Thoracic aorta endothelial cell (primary cell): ENCODE data around the genes SP7, CALCOCO1 and HOXC4.

DNA sequence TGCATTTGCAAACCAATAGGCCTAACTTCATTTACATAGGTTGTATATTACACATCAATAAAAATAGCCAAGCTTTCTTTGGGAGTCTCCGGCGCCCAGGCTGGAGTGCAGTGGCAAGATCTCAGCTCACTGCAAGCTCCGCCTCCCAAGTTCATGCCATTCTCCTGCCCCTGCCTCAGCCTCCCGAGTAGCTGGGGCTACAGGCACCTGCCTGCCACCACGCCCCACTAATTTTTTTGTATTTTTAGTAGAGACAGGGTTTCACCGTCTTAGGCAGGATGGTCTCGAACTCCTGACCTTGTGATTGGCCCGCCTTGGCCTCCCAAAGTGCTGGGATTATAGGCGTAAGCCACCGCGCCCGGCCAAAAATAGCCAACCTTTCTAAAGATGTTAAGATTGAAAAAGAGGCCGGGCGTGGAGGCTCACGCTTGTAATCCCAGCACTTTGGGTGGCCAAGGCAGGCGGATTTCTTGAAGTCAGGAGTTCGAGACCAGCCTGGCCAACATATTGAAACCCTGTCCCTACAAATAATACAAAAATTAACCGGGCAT, 2.5 kb downstream of the KRT8 start:
- CAGE, long polyA plus RNA = no peak

GRCh38 chr12:52906294-52906981, 1.6 kb upstream of the KRT8 start:
- CAGE, long polyA plus RNA = no peak

DNA sequence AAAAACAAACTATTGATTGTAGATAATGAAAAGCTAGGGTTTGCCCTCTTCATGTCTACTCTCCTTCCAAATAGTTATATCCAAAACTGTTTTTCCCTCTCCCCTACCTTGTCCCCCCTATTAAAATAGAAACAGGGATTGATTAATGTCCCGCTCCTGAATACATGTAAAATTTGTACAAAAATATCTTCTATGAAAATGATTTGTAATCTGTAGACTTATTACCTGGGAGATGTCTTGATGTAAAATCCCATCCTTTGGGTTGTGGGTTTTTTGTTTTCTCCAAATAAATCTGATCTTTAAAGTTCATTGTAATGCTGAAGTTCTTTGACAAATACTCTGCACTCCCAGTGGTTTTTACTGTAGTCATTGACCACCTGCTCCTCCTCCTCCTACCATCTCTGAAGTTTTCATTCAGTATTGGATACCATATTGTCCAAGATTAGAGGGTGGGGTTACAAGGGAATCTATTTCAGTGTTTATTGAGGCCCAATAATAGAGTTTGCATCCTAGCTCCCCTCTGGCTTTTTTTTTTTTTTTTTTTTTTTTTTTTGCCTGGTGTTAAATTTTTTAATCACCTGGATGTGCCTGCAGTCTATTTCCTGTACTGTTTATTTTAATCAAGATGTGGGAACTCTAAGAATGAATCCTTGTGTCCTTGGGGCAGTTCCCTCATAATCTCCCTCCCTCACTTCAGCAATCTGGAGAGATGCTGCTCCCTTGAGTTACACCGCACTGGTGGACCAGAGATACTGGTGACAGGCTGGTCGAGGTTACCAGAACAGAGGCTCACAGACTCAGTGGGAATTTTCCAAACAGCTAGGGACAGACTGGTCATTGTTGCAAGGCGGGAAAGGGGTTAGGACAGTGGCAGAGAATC, 7.7 kb upstream of the TNS2 start:
- CAGE, long polyA plus RNA = no peak

GRCh38 chr12:53189257-53190315, 8.9 kb upstream of the CSAD start:
- CAGE, long polyA plus RNA = no peak

- CAGE, long polyA plus RNA = no peak
Observed at GRCh38 chr12:53191505-53192136, 10.9 kb upstream of the CSAD start.

DNA sequence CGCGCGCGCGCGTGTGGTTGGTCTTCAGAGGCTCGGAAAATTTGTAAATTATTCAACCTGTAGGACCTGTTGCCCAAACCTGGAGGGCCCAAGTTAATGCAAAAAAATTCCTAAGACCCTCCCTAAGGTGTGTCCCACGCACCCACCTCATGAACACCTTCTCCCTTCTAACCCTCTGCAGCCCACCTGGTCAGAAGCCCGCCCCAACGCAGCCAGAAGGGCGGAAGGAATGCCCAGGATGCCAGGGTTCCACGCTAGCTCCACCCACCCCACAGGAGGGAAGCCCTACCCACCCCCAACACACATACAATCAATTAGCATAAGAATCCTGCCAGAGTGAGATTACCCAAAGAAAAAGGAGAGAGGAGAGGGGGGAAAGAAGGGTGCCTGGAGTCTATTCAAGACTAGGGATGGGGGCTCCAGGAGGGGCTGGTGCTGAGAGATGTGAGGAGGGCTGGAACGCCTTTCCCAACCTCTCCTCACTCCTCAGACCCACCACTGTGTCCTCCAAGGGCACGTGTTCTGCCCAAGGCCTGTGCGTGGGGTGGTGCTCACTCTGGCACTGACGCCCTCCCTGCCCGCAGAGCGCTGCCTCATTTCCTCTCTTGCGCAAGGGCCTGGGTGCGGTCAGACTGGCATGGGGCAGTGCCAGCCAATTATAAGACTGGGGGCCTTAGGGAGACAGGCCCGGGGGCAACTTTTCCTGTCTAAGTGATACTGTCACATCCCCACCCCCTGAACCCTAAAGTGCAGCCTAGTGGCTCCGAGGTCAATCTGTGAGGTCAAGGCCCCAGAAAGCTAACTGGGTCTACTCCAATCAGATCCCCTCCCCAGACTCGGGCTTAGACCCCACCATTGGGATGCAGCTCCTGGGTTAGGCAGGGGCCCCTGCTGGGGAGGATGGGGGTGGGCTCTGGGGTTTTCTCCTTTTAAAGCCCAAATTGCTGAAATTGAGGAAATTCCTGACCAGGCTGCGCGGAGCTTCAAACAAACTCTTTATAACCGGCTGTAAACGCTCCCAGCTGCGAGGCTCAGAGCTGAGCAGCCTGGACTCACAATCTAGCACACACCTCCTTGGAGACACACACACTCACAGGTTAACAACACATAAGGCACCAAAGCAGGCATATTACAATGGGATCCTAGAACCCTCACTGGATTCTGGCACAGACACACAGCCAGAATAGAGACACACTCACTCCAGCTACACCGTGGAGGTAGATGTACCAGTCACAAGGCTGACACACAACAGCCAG, 10.2 kb upstream of the ITGB7 start:
- CAGE, long polyA plus RNA = no peak

- CAGE, long polyA plus RNA = no peak
Observed at GRCh38 chr12:53218393-53219279, 11.6 kb upstream of the ITGB7 start.

DNA sequence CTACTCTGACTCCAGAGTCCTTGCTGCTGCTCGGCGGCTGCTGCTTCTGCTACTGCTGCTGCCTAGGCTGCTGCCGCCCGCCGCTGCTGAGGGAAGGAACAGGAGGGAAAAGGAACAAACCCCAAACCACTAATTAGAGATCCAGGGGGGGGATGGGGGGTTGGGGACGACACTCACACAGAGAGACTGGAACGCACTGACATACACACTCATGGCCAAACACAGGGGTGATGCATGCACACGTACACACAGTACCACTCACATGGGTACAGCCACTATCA, at the start of gene SP7:
TSS of gene SP7 (minus strand) at position 54 of the 281 bp plus-strand sequence.
- CAGE, long polyA plus RNA = no peak

GRCh38 chr12:53353065-53353333, 16.8 kb upstream of the SP7 start:
- CAGE, long polyA plus RNA = no peak

- CAGE, long polyA plus RNA = no peak
Observed at GRCh38 chr12:53380519-53380943, 555 bp downstream of the SP1 start.

DNA sequence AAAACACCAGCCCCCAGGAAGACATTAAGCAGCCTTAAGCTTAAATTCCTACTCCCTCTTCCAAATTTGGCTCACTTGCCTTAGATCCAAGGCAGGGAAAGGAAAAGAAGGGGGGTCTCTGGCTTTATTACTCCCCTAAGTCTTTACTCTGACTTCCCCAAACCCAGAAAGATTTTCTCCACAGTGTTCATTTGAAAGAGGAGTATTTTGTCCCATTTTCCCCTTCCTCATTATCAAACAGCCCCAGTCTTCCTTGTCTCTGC, 8.4 kb upstream of the AMHR2 start:
- CAGE, long polyA plus RNA = no peak

DNA sequence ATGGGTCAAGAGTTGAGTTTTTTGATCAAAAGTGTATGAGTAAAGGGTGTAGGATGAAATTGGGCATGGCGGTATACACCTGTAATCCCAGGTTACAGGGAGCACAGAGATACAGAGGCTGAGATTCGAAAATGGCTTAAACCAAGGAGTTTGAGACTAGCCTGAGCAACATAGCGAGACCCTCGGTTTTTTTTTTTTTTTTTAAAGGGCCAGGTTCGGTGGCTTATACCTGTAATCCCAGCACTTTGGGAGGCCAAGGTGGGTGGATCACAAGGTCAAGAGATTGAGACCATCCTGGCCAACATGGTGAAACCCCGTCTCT, 19.1 kb downstream of the PCBP2 start:
- CAGE, long polyA plus RNA = no peak

DNA sequence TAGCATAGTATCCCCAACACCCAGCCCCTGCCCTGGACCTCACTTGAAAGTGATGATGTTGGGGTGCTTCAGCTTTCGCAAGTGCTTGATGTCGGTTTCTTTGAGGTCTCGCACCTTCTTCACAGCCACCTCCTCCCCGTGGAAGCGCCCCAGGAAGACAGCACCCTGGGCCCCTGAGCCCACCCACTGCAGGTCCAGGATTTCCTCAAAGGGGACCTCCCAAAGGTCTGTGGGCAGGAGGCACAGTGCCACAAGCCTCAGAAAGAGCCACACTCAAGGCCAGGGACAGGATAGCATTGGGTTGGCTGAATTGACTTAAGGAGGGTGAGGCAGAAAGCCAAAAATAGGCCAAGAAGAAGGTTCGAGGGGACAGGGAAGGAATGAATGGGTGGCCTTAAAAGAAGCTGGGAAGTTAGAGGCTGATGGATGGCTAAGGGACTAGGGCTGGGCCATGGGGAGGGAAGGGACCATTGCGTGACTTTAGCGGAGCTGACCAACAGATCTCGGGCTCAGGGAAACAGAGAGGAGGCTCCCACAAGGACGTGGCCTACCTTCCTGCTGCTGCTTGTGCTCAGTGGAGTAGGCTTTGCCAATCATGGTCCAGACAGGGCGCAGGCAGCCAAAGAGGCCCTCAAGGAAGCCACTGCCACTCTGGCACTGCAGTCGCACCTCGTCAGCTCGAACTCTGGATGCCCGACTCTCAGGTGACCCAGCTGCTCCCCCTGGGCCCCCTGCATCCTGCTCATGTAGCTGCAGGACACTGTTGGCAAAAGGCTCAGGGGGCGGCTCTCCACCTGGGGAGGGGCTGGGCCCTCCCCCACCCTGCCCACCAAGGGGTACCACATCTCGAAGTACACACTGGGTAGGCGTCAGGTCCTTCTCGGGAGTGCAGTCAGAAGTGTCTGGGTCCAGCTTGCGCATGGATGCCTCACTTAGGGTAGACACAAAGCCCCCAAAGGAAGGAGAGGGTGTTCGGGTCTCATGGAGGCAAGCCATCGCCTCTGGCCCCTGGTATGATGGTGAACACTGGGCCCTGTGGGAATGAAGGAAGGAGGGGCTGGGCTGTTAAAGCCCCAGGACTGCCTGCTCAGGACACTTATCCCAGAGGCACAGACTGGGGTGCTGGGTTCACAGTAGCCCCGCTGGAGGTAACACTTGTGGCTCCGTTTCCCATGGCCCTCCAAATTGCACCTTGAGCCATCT, 12.5 kb downstream of the MAP3K12 start:
- CAGE, long polyA plus RNA = no peak

DNA sequence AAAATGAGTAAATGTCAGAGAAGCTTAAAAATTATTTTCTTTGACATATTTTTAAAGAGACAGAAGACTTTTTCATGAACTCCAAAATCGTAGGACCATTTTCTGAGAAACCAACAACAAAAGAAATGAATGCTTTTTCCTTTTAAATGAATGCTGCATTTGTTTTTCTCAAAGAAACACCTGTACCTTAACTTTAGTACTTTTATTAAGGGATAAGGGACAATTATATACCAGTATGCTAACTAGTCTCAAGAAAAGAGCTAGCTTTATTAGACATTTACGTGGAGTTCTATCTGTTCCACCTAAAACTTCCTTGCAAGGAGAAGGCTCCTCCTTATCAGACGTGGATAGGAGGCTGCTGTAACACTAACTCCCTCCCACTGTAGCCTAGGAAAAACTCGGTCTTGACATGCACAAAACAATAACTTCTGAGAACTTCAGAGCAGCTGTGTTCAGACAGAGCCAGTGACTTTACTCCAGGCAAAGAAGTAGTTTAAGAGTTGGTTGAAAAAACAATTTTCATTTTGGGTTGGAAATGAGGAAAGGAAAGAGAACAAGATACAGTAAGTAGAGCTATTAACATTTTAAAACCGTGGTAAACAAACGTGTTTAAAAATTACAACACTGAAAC, 2.7 kb downstream of the ATF7 start:
- CAGE, long polyA plus RNA = no peak

- CAGE, long polyA plus RNA = no peak
Observed at GRCh38 chr12:53659987-53660487, 15.8 kb downstream of the ATP5MC2 start.

DNA sequence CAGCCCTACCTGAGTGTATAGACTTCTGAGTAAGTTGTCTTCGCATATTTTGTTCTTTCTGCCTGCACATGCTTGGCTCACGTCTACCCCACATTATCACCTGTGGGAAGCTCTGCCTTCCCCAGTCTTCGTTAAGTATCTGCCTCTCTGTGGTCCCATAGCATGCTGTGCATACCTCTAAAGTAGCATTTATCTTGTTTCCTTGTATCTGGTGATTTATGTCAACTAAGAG, 19.4 kb downstream of the CALCOCO1 start:
- CAGE, long polyA plus RNA = no peak

DNA sequence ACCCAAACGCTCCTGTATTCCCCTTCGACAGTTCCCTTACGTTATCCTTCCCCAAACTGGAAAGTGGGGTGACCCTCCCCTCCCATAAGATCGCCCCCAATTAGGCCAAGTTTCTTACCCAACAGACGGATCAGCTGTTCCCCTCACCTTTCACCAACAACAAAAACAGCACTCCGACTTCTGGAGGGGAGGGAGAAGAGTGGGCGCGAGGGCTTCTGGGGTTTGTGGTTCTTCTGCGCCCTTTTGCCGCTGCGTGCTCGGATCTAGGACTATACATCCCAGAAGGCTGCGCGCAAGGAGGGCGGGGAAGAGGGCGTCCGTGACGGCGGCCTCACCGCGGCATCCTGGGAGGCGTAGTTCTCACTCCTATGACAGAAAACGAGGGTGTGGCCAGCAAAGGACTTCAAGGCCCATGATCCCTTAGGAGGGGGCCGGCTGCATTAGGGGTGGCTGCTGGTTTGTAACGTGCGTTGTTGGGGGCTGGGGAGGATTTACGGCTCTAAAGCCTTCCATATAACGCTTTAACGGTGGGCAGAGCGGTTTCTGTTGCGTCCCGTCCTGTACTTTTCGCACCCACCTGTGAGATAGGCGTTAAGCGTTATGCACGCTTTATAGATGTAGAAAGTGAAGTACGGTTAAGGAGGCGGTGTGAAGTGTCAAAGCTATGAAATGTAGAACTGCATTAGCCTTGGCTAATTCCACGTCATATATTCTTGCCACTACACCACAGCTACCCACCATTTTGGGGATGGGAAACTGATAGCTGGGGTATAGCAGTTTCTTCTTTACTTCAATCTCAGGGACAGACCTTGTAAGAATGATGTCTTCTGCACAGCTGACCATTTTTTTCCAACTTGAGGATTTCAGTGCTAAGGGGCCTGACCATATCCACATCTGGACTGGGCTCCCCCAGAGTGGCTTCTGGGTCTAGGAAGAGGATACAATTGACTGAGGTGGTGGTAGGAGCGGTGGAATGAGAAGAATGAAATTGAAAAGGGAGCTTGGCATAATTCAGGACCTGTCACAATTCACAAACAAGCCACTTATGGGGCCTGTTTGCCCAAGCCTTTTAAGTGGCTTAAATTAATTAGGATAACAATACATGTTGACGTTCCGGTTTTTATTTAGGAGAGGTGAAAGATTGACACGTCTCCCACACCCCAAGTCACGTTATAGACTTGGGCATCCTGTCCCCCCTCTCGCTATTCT, at the start of gene CALCOCO1:
TSS of gene CALCOCO1 (minus strand) at position 167 of the 1,209 bp plus-strand sequence.
- CAGE, long polyA plus RNA = no peak

GRCh38 chr12:53952358-53952631, 2.4 kb upstream of the HOXC12 start:
- CAGE, long polyA plus RNA = no peak

DNA sequence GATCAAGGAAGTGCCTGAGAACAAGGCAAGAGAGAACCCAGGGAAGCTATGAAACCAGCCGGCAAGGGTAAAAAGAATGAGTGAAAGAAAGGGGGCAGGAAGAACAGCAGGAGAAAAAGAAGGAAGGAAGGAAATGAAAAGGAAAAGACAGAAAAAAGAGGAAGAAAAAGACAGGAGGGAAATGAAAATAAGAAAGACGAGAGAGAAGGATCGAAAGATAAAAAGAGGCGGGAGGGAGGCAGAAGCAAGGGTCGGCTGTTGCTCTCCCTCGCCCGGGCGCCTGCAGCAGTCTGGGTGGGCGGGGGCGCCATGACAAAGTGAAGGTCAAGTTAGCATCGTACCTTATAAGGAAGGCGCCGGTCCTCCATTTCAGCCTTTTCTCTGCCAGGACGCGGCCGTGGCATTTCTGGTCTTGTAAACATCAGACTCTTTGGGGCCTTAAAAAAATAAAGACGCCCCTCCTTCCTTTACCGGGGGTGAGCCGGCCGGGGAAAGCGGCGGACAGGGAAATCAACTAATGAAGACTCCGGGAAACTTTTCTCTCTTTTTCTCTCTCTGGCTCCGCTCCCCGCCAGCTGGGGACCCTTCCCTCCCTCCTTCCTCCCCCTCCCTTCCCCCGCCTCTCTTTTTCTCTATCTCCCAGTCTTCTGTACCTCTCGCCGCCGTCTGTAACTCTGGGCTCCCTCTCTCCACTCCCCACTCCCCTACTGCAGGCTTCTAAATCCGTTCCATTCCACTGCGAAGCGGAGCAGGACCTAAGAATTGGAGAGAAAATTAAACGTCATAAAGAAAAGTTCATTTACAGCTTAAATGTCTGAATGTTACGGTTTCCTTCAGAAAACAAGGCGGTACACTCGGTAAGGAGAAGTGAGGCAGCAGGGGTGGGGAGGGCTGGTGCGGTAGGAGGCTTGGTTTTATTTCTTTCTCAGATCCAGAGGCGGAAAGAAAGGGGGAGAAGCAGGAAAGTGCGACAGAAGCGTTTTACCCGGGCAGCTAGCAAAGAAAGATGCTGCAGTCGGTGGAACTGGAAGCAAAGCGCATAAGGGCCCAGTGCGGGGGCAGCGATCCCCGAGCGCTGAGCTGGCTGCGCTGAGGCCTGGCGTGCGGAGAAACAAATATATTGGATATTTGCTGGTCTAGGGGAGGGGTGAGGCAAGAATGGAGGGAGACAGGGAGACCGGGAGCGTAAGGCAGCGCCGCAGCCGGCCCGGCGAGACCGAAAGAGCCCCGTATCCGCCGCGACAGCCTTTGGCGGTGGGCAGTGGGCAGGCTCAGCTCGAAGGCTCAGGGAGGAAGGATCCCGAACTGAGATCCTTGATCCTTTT, 6.8 kb upstream of the HOXC11 start:
- CAGE, long polyA plus RNA = no peak

DNA sequence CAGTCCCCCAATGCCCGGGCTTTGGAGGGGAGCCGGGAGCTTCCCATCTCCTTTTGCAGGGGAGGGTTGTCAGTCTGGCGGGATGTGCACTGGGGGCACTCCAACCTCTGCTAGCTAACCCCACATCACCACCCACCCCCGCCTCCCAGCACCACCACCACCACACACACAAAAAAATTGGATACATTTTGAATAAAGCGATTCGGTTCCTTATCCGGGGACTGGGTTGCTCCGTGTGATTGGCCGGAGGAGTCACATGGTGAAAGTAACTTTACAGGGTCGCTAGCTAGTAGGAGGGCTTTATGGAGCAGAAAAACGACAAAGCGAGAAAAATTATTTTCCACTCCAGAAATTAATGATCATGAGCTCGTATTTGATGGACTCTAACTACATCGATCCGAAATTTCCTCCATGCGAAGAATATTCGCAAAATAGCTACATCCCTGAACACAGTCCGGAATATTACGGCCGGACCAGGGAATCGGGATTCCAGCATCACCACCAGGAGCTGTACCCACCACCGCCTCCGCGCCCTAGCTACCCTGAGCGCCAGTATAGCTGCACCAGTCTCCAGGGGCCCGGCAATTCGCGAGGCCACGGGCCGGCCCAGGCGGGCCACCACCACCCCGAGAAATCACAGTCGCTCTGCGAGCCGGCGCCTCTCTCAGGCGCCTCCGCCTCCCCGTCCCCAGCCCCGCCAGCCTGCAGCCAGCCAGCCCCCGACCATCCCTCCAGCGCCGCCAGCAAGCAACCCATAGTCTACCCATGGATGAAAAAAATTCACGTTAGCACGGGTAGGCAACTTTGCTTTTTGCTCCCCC, at the start of gene HOXC4:
TSS of gene HOXC4 (plus strand) at position 268 of the 821 bp plus-strand sequence.
- CAGE, long polyA plus RNA = no peak